Neural cell (in vitro differentiated cells): Measurements from ENCODE around the genes RBM34 and GNG4.

GRCh38 chr1:234842427-234843399, 232.7 kb upstream of the IRF2BP2 start:
- RAMPAGE, long total RNA: no peak

- RAMPAGE, long total RNA: no peak
These were observed 254.1 kb upstream of the IRF2BP2 start for GRCh38 chr1:234863960-234864551.

- RAMPAGE, long total RNA: no peak
These were observed 152.2 kb downstream of the TOMM20 start for GRCh38 chr1:234976013-234977188.

GRCh38 chr1:235160699-235161685, at the start of gene RBM34:
RBM34 (minus strand) TSS chr1:235161250.
- RAMPAGE, long total RNA: start-site peak on the minus strand at chr1:235161174-235161258, 2,454 and 8,108 reads in 2 replicates

DNA sequence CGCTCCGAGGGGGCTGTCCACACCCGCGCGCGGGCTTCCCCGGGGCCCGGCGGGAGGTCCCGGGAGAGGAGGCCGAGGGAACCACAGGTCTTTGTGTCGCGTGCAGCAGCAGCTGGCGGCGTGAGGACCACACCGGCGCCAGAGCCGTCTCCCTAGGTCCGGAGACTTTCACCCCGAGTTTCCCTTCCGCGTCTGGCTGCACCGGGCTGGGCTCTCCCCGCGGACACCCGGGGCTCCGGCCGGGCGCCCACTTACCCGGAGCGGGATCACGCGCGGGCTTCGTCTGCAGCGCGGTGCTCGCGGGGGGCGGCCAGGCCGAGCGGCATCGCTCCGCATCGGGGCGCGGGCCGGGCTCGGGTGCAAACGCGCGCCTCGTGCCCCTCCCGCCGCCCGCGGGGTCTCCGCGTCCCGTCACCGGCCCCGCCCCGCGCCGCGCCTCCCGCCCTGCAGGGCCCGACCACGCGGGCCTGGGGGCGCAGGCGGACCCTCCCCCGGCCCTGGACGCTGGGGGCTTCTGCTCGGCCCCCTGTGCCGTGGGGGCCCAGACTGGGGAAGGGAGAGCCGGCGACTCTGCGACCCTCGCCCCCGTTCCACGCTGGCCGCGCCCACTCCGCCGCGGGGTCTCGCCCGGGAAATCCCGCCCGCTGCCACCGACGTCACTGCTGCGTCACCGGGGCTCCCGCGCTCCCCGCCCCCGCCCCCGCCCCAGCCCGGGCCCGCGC, at the start of gene GNG4:
Gene GNG4 (minus strand): TSS at position 378 of the 722 bp plus-strand sequence.
- RAMPAGE, long total RNA: start-site peak on the minus strand centred at position 338 of the sequence, 102 bp wide, 1,442 and 925 reads in 2 replicates

DNA sequence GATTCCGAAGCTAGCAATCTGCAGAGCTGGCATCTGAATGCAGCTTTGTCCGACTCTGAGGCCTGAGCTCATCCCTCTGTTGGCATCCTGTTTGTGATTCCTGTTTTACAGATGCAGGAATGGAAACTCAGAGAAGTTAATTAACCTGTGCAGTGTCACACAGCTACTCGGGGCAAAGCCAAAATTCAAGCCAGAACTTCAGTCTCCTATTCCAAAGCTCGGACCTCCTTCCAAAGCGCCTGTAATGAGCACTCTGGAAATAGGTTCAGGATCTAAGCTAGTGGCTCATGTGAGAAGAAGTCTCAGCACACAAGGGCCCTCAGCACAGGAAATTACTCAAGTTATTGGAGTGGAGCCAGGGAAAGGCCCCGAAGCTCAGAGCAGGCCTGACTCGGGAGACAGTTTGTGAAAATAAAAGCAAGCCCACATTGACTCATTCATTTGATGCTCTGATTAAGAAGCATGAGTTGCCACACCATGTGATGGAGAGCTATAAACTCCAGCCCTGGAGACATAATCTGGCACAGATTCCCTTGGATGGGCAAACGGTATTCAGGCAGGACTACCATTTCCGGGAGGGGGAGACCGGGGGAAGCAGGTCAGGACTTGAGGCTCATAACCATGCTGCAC, 50.6 kb upstream of the LYST start:
- RAMPAGE, long total RNA: no peak

- RAMPAGE, long total RNA: no peak
These were observed 79.3 kb upstream of the LYST start for GRCh38 chr1:235945765-235946695.

- RAMPAGE, long total RNA: no peak
These were observed 63.3 kb downstream of the NID1 start for GRCh38 chr1:236001469-236002113.

GRCh38 chr1:236027137-236027558, 37.7 kb downstream of the NID1 start:
- RAMPAGE, long total RNA: no peak

DNA sequence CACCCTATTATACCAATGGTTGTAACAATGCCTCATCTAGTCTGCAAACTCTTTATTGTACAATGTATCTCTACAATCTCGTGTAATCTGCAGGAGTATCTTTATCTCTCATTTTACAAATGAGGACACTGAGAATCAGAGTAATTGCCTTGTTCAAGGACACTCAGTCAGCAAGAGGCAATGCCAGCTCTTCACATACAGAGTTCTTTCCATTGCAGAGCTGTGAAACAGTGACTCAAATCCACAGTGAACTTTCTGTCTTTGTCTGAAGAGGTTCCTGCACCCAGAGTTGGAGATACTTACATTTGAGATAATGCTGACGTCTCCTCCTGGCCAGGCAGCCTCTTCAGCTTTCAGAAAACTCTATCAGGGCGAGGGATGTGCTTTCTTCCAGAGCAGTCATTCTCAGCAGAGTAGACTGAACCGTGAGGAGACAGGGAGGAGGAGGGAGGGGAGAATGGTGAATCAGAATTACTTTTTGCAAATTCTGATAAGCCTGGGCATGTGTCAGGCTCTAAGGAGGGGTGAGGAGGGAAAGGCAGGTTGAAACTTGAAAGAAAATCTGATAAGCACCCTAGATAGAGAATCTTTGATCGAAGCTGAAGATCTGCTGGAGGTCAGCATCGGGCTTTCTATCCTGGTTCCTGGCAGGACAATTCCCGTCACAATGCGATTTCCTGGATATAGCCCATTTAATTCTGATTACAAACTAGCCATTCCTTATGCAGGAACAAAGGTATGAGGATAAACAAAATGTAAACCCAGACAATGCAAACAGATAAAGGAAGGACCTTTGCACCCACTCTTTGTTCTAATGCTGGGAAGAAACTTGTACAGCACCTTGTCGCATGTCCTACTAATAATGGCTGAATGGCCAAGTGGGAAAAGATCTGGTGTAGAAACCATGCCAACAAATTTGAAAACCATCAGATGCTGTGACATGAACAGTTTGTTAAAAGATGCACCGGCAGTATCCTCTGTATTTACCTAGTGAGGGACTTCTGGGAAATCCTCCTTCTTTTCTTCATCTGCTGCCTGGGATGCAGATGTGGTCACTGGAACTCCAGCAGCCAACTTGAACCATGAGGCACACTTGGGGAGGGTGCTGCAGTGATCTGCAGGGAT, 19.0 kb upstream of the NID1 start:
- RAMPAGE, long total RNA: no peak

DNA sequence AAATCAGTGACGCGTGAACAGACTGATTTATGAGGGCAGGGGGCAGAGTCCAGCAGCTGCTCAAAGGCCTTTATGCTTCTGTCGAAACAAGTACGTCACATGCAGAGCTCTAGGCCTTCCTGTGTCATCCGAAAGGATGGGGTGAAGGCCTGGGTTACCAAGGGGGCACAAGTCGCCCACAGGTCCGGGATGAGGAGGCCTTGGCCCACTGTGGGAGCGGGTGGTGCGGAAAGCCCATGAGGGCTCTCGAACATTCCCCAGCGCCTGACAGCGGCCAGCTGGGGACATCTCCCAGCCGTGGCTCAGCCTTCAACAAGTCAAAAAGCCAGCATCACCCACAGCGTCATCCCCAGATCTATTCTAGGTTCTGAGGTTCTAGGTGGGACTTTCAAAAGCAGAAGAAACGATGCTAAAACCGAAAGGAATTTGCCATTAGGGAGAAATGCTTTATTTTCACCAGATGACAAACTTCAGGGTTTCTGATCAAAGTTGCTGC, 17.4 kb downstream of the GPR137B start:
- RAMPAGE, long total RNA: no peak

DNA sequence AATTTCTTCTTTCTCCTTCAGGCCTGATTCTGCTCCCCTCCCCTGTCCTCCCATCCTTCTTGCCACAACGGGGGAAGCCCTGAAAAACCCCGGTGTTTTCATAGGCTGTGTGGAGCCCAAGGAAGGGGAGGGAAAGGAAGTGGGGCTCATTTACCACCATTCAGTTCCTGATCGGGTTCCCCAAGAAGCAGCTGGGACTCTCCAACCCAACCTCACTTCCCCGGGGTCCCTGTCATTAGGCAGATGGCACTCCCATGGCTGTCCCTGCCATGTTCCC, 17.8 kb downstream of the GPR137B start:
- RAMPAGE, long total RNA: no peak

- RAMPAGE, long total RNA: no peak
These were observed 2.6 kb upstream of the ERO1B start for GRCh38 chr1:236284180-236284837.

DNA sequence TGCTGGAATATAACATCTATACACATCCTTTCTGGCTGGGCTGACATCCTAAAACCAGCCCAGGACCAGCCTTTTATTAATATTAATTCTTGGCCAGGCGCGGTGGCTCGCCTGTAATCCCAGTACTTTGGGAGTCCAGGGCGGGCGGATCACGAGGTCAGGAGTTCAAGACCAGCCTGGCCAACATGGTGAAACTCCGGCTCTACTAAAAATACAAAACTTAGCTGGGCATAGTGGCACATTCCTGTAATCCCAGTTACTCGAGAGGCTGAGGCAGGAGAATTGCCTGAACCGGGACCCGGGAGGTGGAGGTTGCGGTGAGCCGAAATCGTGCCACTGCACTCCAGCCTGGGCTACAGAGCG, 33.7 kb upstream of the LGALS8 start:
- RAMPAGE, long total RNA: no peak

DNA sequence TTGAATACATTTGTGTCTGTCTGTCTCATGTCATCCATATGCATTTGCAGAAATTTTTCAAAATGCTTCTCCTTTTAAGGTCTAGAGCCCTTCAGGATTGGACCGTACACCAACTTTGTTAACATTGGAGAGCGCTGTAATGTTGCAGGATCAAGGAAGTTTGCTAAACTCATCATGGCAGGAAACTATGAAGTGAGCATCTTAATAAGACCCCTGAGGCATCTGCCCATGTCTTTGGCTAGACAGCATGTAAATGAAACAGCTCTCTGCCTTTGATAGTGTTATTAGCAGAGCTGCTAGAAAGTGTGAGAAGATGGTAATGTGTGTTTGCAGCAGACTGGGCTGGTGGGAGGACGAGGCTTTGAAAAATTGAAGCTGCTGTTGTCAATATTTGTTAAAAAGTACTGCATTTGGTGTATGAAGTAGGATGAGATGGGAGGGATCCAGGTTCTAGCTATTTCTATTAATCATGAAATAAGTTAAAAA, 36.8 kb downstream of the MTR start:
- RAMPAGE, long total RNA: no peak

DNA sequence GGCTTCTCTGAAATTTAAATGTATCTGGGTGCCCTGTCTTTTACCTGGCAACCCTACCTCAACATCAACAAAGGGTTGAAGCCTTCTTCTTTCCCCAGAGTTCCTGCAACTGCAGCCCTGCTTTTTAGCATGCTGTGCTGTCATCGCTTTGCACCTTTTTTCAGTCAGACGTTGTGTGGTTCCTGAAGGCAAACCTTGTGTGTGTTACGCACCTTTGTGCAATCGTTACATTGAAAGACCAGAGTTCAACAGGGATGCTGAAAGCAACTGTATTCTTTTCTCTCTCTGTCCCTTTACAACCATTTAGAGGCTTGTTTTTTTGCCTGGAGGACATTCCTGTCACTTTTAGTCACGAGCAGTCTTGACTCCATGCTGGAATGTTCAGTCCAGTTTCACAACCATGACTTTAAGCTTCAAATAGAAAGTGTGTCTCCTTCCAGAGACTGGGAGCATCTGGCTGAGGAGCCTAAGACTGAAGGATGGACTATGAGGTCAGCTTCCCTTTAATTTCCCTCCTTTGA, 10.7 kb upstream of the RYR2 start:
- RAMPAGE, long total RNA: no peak

DNA sequence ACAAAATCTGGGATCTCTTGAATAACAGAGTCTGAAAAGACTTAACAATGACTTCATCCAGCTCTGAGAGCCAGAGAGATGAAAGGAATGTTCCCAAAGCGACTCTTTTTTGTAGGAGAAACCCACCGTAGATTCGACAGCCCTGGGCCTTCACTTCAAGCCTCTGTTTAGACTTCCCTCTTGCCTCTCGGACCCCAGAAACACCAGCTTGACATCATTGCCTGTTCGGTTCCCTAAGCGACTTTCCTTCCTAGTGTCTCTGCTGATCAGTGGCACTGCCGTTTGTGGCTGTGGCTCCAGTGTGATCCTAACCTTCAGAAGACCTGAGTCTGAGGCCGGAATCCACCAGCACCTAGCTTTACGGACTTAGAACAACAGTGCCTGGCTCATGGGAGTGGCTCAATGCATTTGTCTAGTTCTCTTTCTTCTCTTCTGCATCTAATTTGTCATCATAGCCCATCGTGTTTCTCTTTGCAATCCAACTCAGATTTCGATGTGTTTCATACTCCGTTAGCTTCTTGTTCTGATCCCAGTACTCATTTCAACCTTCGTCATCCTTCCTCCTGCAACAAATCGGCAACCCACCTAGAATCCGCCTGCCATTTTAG, 6.0 kb downstream of the RYR2 start:
- RAMPAGE, long total RNA: no peak

DNA sequence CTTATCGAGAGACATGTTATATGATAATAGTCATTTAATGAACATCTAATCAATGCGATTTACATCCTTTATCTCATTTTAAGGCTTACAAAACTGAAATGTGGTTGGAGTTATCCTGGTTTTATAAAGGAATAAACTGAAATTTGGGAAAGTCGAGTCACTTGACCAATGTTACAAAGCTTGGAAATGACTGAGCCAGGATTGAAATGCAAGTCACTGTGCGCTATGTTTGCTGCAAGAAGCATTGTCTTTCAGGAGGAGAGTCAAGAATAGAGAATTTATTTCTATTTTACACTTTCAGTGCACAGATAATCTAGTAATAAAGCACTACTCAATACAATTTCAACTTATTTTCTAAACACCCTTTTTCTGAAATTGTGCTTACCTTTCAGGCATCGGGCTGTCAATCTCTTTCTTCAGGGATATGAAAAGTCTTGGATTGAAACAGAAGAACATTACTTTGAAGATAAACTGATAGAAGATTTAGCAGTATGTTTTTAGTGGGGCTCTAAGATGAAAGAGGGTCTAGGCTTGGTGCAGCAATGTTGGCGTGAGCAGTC, 160.8 kb downstream of the ZP4 start:
- RAMPAGE, long total RNA: no peak

- RAMPAGE, long total RNA: no peak
These were observed 1.0 kb downstream of the CHRM3 start for GRCh38 chr1:239387394-239387752.

DNA sequence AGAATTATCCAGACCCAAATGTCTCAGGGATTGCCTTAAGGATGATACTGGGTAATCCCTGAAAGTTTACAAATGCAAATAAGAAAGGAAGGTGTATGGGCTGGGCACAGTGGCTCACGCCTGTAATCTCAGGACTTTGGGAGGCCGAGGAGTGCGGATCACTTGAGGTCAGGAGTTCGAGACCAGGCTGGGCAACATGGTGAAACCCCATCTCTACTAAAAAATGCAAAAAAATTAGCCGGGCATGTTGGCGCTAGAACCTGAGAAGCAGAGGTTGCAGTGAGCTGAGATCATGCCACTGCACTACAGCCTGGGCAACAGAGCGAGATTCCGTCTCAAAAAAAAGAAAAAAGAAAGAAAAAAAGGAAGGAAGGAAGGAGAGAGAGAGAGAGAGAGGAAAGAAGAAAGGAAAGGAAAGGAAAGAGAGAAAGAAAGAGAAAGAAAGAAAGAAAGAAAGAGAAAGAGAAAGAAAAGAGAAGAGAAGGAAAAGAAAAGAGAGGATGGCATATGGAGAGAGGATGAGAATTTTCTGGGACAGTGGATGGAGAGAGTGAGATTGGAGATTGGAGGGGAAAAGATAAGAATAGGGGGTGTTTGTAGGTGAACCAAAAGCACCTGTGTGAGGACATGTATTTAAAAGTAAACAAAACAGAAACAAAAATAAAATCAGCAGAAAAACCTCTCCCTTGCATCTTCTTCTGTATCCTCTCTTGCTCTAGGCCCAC, 298.1 kb downstream of the CHRM3 start:
- RAMPAGE, long total RNA: no peak